Measurements from ENCODE around the genes DGKH and TNFSF11.

GRCh38 chr13:41058733-41059510 is 2.4 kb upstream of the WBP4 start:
- RRBS = no CpG with 5 or more reads among the region's 17 CpGs
CAGE:
- cytosol, long polyA plus RNA = no peak
- long polyA plus RNA = no peak
- nucleus, long polyA plus RNA = no peak

DNA sequence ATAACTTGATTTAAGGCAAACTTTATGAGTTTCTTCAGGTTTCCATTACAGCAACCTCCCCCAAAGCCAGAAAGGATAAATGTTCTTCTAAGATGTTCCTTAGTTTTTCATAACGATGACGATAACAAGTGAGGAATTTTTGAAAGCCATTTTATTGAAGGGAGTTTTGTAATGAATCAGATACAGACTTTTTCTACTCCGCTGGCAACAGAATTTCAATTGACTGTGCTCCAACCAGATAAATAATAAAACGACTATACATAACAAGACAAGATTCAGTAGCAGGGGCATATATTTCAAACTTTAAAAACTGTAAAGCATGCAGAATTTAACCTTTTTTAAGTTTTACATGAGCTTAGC is 934 bp downstream of the WBP4 start:
- RRBS = no CpG with 5 or more reads among the region's 4 CpGs
CAGE:
- cytosol, long polyA plus RNA = no peak
- long polyA plus RNA = no peak
- nucleus, long polyA plus RNA = no peak

DNA sequence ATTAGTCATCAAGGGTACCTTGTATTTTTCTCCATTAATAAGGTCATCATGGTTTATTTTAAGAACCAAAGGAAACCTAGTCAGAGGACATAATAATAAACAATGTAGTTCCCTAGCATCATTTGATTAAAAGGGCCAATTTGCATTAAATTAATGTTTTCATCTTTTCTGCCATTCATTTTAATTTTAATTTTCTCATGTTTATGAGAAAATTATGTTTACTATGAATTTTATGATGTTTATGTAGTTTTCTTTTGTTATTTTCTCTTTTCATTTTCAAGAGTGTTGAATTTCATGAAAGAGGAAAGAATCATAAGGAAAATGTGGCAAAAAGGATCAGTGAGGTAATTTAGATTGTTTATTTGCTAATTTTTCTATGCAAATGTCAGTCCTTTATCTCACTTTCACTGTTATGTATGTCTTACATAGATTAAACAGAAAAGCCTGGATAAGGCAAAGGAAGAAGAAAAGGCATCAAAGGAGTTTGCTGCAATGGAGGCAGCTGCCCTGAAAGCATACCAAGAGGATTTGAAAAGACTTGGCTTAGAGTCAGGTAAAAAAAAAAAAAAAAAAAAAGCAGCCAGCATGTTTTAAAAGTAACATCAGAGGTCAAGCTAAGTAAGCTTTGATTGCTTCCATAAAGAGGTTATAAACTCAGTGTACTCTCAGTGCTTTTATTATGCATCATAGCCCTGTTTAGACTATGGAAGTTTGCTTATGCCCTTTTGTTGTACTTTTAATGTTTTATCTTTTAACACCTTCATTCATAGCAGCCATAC is 3.6 kb downstream of the WBP4 start:
CAGE:
- cytosol, long polyA plus RNA = no peak
- long polyA plus RNA = no peak
- nucleus, long polyA plus RNA = no peak

DNA sequence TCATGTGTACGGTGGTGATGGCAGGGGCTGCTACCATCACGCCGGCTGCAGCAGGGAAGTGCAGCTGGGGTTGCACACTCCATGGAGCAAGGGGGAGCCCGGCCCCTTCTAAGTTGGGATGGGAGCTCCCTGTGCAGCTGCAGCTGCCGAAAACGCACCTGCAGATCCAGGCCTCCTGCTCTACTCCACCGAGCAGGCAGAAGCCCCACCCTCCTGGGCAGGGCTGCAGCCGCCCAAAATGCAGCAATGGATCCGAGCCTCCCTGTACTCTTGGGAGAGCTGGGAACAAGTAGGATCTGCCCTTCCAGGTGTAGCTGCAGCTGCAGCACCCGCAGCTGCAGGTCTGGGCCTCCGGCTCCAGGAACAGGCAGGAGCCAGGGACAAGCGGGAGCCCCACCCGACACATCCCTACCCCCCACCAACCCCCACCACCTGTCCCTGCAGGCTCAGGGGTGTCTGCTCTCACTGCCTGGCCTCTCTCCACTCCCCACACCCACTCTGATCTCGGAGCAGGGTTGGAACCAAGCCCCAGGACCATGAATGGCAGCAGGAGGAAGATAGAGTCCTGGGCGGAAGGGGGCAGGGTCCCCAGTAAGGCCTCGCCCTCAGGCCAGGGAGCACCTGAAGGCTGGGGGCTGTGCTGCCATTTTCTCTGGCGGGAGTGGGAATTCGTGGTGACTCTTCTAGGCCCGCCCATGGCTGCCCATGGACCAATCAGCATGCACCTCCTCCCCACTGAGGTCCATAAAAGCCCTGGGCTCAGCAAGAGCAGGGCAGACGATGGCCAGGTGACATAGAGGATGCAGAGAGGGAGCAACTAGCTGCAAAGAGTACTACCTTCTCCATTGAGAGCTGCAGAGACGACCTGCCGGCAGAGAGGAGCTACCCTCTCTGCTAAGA is 25.2 kb downstream of the KBTBD6 start:
- RRBS = 88% methylated on average over 1 of the region's 22 CpGs
CAGE:
- cytosol, long polyA plus RNA = no peak
- long polyA plus RNA = no peak
- nucleus, long polyA plus RNA = no peak

GRCh38 chr13:41554860-41555414 is 97.6 kb downstream of the RGCC start:
- RRBS = no CpG with 5 or more reads among the region's 6 CpGs
CAGE:
- cytosol, long polyA plus RNA = no peak
- long polyA plus RNA = no peak
- nucleus, long polyA plus RNA = no peak

GRCh38 chr13:41613686-41614638 is 156.6 kb downstream of the RGCC start:
- RRBS = no CpG with 5 or more reads among the region's 13 CpGs
CAGE:
- cytosol, long polyA plus RNA = no peak
- long polyA plus RNA = no peak
- nucleus, long polyA plus RNA = no peak

DNA sequence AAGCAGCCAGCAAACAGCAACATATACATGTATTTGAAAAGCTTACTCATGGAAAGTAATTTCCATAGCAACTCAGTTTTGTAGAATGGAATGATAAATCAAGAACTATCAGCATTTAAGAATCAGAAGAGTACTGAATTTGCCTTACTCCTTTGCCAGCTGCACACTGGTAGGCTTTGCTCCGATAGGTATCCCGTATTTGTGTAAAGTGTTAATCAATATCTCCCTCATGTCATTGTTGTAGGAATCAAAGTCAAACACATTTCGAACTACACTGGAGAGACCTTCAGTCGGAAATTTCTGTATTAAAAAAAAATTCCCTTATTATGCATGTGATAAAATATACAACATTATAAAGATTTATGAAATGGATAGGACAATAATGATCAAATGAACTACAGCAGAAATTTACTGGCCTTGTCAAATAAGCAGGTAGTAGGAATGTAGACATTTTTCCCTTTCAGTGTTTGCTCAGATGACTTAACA is 241.4 kb downstream of the VWA8 start:
- RRBS = no CpG with 5 or more reads among the region's 4 CpGs
CAGE:
- cytosol, long polyA plus RNA = no peak
- long polyA plus RNA = no peak
- nucleus, long polyA plus RNA = no peak

GRCh38 chr13:42048336-42049367 is at the start of gene DGKH:
TSS of gene DGKH (plus strand) at chr13:42048648.
- RRBS = 2% methylated on average over 52 of the region's 118 CpGs
CAGE:
- cytosol, long polyA plus RNA = no peak
- long polyA plus RNA = no peak
- nucleus, long polyA plus RNA = no peak

GRCh38 chr13:42083337-42083985 is 35.0 kb downstream of the DGKH start:
- RRBS = no CpG with 5 or more reads among the region's 19 CpGs
CAGE:
- cytosol, long polyA plus RNA = no peak
- long polyA plus RNA = no peak
- nucleus, long polyA plus RNA = no peak

DNA sequence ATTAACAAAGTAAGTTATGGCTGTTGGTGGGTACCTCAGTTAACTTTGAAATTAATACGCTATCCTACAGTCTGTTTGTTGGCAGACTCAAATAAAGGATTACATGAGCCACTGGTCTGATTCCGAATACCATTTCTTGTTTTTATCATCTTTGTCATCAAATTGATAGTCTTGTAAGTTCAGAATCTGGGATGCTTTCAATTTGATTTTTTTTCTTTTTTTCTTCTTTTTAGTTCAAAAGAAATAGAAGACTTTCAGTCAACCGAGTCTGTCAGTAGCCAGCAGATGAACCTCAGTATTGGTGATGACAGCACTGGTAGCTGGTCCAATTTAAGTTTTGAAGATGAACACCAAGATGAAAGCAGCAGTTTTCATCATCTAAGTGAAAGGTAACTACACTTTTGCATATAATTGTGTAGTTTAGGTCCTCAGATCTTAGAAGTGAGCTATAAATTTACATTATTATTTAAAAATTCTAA is 36.3 kb downstream of the AKAP11 start:
- RRBS = no CpG with 5 or more reads among the region's 3 CpGs
CAGE:
- cytosol, long polyA plus RNA = no peak
- long polyA plus RNA = no peak
- nucleus, long polyA plus RNA = no peak

GRCh38 chr13:42354951-42355504 is 83.1 kb downstream of the AKAP11 start:
- RRBS = no CpG with 5 or more reads among the region's 4 CpGs
CAGE:
- cytosol, long polyA plus RNA = no peak
- long polyA plus RNA = no peak
- nucleus, long polyA plus RNA = no peak

- RRBS = no CpG with 5 or more reads among the region's 2 CpGs
CAGE:
- cytosol, long polyA plus RNA = no peak
- long polyA plus RNA = no peak
- nucleus, long polyA plus RNA = no peak
Measured at GRCh38 chr13:42553653-42554009, 20.3 kb upstream of the TNFSF11 start.

DNA sequence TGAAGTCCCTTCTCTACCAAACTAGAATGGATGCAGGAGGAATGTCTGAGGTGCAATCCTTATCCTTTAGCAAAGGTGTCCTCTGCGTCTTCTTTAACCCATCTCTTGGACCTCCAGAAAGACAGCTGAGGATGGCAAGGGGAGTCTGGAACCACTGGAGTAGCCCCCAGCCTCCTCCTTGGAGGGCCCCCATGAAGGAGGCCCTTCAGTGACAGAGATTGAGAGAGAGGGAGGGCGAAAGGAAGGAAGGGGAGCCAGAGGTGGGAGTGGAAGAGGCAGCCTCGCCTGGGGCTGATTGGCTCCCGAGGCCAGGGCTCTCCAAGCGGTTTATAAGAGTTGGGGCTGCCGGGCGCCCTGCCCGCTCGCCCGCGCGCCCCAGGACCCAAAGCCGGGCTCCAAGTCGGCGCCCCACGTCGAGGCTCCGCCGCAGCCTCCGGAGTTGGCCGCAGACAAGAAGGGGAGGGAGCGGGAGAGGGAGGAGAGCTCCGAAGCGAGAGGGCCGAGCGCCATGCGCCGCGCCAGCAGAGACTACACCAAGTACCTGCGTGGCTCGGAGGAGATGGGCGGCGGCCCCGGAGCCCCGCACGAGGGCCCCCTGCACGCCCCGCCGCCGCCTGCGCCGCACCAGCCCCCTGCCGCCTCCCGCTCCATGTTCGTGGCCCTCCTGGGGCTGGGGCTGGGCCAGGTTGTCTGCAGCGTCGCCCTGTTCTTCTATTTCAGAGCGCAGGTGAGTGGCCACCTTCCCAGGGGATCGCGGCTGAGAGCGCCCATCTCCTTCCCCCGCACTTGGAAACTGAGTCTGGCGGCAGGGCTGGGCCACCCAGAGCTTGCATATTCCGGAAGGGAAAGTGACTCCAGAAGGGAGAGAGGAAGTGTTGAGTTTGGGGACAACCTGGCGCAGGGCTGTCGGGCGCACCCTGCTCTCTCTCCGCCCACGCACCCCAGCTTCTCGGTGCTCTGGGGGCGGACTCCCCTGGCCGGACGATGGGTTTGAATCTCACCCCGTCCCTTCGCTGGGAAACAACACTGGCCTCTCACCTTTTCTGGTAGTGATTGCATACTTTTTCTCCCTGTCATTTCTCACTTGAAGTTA is at the start of gene TNFSF11:
Gene TNFSF11, plus strand, starts transcription at position 357 of the 1,093 bp plus-strand sequence.
- RRBS = 13% methylated on average over 15 of the region's 65 CpGs
CAGE:
- cytosol, long polyA plus RNA = no peak
- long polyA plus RNA = no peak
- nucleus, long polyA plus RNA = no peak

- RRBS = no CpG with 5 or more reads among the region's 10 CpGs
CAGE:
- cytosol, long polyA plus RNA = no peak
- long polyA plus RNA = no peak
- nucleus, long polyA plus RNA = no peak
Measured at GRCh38 chr13:42720397-42721033, 60.9 kb upstream of the FAM216B start.

GRCh38 chr13:42819525-42820094 is 38.2 kb downstream of the FAM216B start:
- RRBS = no CpG with 5 or more reads among the region's 1 CpG
CAGE:
- cytosol, long polyA plus RNA = no peak
- long polyA plus RNA = no peak
- nucleus, long polyA plus RNA = start-site peak on the minus strand at chr13:42819819-42819823, 28 and 54 reads in 2 replicates

DNA sequence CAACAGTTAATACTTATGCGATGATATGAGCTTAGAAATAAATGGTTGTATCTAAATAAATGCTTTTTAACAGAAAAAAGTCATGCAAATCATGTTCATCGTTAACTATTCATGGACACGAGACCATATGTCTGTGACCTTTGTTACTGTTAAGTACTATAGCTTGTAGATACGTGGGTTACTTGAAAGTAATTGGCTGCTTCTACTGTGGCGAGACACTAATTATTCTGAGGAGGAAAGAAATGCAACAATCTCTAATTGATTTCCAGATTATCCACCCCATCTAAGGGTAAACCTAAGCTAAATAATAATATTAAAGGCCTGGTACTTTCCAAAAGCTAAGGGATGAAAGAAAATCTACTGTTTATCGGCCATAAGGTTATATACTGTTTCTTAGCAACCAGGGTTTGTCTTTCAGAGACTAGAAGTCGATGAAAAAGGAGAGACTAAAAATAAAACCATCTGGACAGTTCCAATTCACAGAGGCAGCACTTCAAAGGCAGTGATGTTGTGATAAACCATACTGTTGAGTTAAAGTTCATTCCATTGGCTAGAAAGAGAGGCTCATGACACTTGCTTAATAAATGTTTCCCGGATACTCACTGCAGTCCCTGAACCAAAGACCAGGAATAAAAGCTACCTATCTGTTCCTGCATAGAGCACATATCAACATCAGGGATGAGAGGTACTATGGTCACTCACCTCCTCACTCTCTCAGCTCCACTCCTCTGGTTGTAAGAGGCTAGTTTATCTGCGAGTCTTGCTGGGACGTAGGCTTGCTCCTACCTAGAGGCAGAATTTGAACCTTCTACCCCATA is 1.4 kb downstream of the EPSTI1 start:
- RRBS = no CpG with 5 or more reads among the region's 10 CpGs
CAGE:
- cytosol, long polyA plus RNA = no peak
- long polyA plus RNA = no peak
- nucleus, long polyA plus RNA = no peak

DNA sequence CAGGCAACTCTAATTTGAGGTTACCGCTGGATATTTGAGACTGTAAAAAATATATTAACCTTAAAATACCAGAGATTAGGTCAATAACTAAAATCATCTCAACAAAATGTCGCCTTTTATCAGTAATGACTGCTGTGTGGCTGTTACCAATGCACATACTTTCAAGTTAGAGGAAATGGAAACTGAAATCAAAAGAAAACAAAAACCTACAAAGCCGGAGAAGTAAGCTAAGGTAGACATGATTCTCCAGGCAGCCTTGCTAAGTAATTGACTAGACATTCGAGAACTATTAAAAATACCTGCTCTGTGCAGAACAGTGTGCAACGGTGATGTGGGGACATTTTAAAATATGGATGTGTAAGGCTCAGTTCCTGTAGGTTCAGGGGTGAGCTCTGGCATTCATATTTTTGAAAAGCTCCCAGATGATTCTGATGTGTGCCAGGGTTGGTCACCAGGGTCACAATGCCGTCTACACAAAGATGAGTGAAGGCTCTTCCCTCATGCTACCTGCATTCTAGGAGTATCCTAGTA is 575 bp upstream of the EPSTI1 start:
- RRBS = no CpG with 5 or more reads among the region's 6 CpGs
CAGE:
- cytosol, long polyA plus RNA = no peak
- long polyA plus RNA = no peak
- nucleus, long polyA plus RNA = no peak

DNA sequence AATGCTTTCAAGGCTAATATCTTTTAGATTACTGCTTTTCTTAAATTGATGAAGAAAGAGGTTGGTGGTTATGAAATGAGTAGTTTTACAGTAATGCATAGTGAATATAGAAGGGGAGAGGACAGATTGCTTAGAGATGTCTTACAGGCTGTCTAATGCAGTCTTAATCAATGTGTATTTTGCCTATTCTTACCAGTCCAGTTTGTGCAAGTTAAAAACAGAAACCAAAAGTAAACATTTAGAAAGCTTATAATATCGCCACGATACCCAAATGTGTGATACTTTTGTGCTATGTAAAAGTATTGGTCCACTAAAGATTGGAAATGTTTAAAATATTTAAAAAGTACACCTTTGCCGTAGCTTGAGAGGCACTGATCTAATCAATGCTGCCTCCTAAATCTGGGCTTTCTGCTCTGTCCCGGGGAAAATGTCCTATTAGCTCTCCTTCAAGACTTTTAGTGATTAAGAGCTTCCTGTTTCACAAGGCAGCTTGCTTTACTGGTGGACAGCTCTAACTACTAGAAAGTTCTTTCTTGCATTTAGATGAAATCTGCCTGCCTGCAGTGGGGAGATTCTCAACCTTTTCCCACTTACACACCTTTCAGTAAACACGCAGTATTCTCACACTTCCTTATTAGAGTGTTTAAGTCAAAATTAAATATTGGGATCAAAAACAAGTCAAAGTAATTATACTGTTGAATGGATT is 64.7 kb downstream of the DNAJC15 start:
- RRBS = no CpG with 5 or more reads among the region's 5 CpGs
CAGE:
- cytosol, long polyA plus RNA = no peak
- long polyA plus RNA = no peak
- nucleus, long polyA plus RNA = no peak

DNA sequence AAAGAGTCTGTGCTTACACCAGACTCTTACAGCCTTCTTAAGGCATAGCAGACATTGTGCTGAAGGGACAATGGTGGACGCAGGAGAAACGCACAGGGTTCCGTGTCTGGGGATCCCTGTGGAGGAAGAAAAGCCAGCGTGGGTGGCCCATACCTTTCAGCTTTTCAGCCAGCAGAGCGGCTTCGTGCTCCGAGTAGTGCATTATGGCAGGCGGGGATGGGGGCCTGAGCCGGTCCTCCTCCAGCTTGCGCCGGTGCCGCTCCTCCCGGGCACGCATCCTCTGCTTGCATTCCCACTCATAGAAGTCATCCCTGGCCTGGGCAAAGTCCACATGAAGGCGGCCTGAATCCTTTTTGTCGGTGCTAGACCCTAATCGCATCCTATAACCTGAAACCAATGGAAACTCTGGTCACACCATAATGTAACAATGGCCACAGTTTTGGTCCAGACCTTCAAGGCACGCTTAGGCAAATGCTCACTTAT is 332.4 kb downstream of the DNAJC15 start:
- RRBS = no CpG with 5 or more reads among the region's 18 CpGs
CAGE:
- cytosol, long polyA plus RNA = no peak
- long polyA plus RNA = no peak
- nucleus, long polyA plus RNA = no peak

GRCh38 chr13:44045141-44045496 is 115.9 kb downstream of the SMIM2 start:
- RRBS = no CpG with 5 or more reads among the region's 3 CpGs
CAGE:
- cytosol, long polyA plus RNA = no peak
- long polyA plus RNA = no peak
- nucleus, long polyA plus RNA = no peak

All from SK-N-SH (cell line).